A549 (cell line): ENCODE results near the gene PAK2.

DNA sequence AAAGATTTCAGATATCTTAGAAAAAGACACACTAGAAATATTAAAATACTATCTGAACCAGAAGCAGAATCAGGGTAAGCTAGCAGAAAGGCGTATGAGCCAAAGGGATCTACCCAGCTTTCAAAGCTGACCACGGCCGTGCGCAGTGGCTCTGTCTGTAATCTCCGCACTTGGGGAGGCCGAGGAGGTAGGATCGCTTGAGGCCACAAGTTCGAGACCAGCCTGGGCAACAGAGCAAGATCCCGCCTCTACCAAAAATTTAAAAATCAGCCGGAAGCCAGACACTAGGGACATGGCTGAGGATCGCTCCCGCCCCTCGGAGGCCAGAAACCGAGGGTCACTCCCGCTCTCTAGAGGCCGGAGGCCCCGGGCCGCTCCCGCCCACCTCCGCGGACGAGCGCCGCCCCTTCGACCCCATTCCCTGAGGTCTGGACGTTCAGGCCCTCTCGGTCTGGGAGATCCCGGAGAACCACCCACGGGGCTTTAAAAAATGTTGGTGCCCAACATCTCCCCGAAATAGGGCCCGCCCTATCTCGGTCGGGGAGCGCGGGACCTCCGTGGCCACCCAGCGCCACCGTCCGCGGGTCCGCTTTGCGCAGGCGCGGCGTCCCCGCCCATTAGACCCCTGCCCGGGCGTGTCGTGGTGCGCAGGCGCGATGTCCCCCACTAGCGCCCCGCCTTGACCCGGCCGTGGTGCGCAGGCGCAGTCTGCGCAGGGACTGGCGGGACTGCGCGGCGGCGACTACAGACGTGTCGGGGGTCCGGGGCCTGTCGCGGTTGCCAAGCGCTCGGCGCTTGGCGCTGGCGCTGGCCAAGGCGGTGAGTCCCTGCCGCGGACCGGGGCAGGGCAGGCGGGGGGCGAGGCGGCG lies 63.2 kb upstream of the MUC20 start:
- PRO-cap = bidirectional peak, plus-strand start at position 719 of the sequence, minus-strand start at position 619 of the sequence
CAGE:
- cytosol, long polyA plus RNA = no peak
- long polyA plus RNA = no peak
- nucleus, long polyA plus RNA = no peak

GRCh38 chr3:195658290-195658944 lies 62.4 kb upstream of the MUC20 start:
- PRO-cap = no peak
CAGE:
- cytosol, long polyA plus RNA = no peak
- long polyA plus RNA = no peak
- nucleus, long polyA plus RNA = no peak

DNA sequence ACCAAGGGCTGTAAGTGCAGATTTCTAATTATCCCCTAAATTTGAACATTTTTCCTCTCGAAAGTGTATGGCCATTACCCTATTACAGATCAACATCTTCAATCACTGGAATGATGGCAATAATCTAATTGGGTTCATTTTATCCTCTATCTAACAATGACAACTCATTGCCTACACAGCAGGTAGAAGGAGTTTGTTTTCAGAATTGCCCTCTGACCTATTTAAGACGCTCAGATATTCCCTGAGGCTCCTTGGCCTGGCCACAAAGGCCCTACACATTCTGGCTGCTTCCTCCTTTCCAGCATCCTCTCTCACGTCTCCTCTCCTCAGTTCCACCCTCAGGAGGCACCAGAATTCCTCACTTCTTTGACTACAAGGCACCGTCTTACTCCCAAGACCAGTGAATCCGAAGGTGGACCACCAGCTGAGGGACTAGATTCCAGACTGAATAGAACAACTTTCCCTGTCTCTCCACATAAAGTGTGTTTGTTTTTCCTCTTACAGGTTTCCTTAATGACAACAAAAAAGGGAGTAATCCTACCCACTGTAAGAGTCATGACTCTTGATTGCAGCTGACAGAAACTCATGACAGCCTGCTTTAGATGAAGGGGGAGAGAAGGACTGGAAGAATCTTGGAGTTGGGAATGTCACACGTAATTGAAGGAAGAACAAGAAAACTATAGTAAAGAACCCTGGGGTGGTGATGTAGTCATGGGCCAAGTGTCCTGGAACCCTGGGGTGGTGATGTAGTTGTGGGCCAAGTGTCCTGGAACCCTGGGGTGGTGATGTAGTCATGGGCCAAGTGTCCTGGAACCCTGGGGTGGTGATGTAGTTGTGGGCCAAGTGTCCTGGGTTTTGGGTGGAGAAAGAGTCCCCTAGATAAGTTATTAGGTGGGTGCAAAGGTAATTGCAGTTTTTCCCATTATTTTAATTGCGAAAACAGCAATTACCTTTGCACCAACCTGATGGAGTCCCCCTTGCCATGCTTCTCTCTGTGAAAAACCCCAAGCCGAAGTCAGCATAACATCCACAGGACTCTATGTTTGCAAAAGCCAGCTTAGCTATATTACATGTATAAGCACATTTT lies 21.9 kb upstream of the MUC20 start:
- PRO-cap = no peak
CAGE:
- cytosol, long polyA plus RNA = no peak
- long polyA plus RNA = no peak
- nucleus, long polyA plus RNA = no peak

- PRO-cap = no peak
CAGE:
- cytosol, long polyA plus RNA = no peak
- long polyA plus RNA = no peak
- nucleus, long polyA plus RNA = no peak
These were observed 12.3 kb upstream of the MUC20 start for GRCh38 chr3:195708327-195709009.

GRCh38 chr3:195849673-195850050 lies 37.9 kb upstream of the MUC4 start:
- PRO-cap = no peak
CAGE:
- cytosol, long polyA plus RNA = no peak
- long polyA plus RNA = no peak
- nucleus, long polyA plus RNA = no peak

- PRO-cap = no peak
CAGE:
- cytosol, long polyA plus RNA = no peak
- long polyA plus RNA = no peak
- nucleus, long polyA plus RNA = no peak
These were observed 40.6 kb upstream of the MUC4 start for GRCh38 chr3:195852189-195852917.

DNA sequence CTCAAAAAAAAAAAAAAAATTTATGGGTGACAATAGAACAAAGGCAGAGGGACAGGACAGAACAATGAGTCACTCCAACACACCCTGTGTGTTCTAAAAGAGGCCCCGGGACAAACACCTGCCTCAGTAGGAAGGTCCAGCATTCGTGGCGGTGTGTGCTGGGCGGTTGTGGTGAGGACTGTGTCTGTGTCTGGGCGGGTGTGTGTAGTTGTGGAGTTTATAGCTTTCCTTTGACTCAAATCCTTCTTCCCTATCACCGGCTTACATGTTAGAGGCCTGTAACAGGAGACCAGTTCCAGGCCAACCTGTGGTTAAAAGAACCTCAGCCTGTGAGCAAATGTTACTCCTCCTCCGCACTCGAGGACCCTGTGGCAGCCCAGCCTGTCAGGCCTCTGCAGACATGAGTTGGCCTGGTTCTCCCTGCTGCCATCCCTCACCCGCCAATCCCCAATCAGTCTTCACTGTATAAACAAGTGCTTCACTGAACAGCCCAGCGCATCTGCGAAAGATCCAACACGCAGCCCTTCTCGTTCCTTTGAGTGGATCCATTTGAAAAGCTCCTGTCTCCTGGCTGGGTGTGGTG lies 27.7 kb downstream of the ZDHHC19 start:
- PRO-cap = no peak
CAGE:
- cytosol, long polyA plus RNA = no peak
- long polyA plus RNA = no peak
- nucleus, long polyA plus RNA = no peak

GRCh38 chr3:196237540-196237935 lies 21.2 kb downstream of the SLC51A start:
- PRO-cap = no peak
CAGE:
- cytosol, long polyA plus RNA = no peak
- long polyA plus RNA = no peak
- nucleus, long polyA plus RNA = no peak

DNA sequence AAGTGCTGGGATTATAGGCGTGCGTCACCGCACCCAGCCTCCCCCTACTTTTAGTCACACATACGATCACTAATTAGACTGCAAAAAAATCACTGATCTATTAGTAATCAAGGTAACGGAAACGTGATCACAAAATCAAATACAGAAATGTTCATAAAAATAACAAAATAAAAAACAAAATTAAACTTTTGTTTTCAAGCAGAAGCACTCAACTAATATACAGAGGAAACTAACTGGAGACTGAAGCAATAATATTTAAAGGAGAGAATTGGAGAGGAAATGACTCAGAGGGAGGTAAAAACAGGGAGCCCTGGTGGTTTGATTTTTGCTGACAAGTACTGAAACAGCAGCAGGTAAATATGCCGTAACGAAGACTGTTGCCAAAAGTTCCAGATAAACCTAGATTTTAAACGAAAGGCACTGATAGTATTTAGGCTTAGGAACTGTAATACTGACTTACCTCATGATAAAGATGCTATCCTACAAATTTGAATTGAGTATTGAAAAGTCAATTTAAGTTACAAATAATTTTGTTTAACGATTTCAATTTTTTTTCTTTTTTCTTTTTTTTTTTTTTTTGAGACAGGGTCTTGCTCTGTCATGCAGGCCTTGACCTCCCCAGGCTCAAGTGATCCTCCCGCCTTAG lies 4.4 kb downstream of the WDR53 start:
- PRO-cap = no peak
CAGE:
- cytosol, long polyA plus RNA = no peak
- long polyA plus RNA = no peak
- nucleus, long polyA plus RNA = no peak

GRCh38 chr3:196611692-196612644 lies 27.5 kb upstream of the NRROS start:
- PRO-cap = no peak
CAGE:
- cytosol, long polyA plus RNA = no peak
- long polyA plus RNA = no peak
- nucleus, long polyA plus RNA = no peak

GRCh38 chr3:196620026-196620752 lies 19.3 kb upstream of the NRROS start:
- PRO-cap = no peak
CAGE:
- cytosol, long polyA plus RNA = no peak
- long polyA plus RNA = no peak
- nucleus, long polyA plus RNA = no peak

DNA sequence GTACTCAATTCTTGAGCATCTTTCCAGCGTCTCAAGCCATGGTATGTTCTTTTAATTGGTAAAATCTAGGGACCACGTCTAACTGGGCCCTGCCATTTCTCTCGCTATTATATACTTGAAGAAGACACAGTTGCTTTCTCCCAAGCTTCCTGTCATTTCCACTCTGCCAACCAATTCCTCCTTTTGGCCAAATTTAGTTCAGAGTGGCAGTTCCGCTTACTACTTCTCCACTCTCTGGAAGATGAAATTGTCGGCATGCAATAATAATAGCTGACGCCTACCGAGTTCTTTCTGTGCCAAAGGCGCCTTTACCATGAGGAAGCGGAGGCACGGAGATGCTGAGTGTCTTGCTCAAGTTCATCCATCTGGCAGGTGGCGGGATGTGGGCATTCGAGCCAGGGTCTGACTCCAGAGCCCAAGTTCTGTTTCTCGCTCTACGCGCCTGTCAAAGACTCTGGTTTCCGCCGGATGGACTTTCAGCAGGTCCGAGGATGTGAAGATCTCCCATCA lies 14.6 kb upstream of the NRROS start:
- PRO-cap = no peak
CAGE:
- cytosol, long polyA plus RNA = no peak
- long polyA plus RNA = no peak
- nucleus, long polyA plus RNA = no peak

GRCh38 chr3:196694255-196694643 lies 17.8 kb downstream of the CEP19 start:
- PRO-cap = no peak
CAGE:
- cytosol, long polyA plus RNA = no peak
- long polyA plus RNA = no peak
- nucleus, long polyA plus RNA = no peak

DNA sequence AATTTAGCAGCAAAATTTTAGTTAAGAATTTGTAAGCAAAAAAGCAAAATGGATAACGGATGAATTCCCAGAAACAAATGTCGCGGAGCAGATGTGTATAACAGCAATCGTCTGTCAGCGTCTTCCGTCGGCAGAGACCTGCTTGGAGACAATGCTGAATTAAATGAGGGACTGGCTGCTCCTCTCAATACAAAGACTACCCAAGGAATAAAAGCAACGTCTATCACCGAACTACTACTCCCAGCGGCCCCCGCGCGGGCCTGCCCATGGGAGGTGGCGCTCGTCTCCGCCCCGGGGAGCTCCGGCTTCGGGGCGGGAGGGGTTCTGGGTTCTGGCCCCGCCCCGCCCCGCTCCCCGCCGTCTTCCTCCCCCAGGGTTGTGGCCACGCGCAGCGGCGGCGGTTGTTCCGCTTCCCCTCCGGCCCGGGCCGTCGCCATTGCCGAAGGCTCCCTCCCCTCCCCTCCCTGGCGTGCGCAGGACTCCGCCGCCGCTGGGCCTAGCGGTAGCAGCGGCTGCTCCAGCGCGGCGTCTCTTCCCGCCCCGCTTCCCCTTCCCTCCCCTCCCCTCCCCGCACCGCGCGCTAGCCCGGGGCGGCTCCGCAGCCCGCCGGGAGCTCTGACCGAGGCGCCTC lies at the start of gene PAK2:
TSS of gene PAK2 (plus strand) at position 360 of the 631 bp plus-strand sequence.
- PRO-cap = bidirectional peak, plus-strand start at position 404 of the sequence, minus-strand start at position 161 of the sequence
CAGE:
- cytosol, long polyA plus RNA = no peak
- long polyA plus RNA = no peak
- nucleus, long polyA plus RNA = no peak

DNA sequence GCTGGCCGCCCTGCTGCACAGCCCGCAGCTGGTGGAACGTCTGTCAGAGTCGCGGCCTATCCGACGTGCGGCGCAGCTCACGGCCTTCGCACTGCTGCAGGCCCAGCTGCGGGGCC lies 118 bp downstream of the NCBP2AS2 start:
- PRO-cap = no peak
CAGE:
- cytosol, long polyA plus RNA = no peak
- long polyA plus RNA = no peak
- nucleus, long polyA plus RNA = no peak

DNA sequence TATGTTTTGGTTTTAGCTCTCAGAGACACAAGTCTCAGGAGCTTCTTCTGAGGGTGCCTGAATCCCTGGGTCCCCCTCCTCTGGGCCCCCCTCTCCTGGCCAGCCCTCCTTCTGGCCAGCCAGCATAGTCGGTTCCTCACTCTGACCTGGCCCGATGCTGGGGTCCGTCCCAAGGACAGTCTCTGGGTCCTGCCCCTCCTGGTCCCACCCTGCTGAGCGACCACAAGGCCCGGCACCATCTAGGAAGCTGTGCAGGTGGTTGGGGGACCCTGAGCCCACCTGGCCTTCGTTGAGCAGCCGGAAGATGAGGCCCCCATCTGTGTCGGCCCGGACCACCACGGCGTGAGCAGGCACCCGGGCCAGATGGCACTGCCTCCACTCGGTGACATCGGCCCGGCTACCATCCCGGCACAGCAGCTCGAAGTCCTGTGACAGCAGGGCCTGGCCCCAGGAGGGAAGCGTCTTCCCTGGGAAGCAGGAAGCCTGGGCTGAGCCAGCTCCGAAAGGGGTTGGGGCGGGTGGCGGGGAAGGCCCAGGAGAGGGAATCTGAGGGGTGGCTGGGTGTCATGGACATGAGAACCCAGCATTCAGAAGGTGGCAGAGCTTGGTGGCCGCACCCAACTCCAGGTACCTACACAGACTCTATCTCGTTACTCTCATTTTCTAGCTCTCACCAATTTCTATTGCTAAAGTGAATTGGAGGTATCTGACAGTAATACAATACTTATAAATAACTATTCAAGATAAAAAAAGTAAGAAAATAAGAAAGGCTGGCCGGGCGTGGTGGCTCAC lies 12.6 kb downstream of the MELTF start:
- PRO-cap = no peak
CAGE:
- cytosol, long polyA plus RNA = no peak
- long polyA plus RNA = no peak
- nucleus, long polyA plus RNA = no peak

DNA sequence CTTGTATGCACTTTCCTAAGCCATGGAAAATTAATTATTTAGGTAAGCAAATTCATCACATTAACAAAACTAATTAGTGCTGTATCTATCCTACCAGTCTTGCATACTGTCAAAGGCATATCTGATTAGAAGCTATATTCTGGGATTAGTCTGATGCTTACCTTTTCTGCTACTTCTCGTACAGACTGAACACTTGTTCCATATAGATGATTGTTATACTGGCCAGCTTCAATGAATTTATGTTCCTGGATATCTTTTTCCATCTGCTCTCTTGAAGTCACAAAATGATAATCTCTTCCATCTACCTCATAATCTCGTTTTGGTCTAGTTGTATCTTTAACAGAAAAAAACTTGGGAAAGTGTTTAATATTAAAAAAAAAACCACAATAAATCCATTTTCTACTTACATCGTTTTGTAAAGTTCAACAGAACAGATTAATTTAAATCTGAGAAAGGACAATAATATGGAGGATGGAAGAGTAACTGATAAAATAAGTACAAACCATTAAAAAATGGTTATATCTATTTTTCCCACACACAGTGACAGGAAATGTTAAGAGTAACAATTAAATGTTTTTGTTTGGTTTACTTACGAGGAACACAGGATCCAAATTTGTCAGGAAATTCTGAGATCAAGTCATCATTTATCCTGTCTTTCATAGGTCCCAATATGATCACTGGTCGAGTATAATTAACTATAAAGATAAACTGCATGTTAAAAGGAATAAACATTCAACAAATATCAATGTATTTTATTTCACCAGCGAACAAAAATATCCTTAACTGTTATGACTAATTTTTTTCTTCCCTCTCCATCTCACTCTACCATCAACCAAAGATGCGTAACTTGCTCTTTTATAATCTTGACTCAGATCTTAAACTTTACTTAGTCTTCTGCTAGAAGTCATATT lies 35.8 kb upstream of the MELTF start:
- PRO-cap = no peak
CAGE:
- cytosol, long polyA plus RNA = no peak
- long polyA plus RNA = no peak
- nucleus, long polyA plus RNA = no peak

- PRO-cap = no peak
CAGE:
- cytosol, long polyA plus RNA = no peak
- long polyA plus RNA = no peak
- nucleus, long polyA plus RNA = no peak
These were observed 111.7 kb downstream of the BDH1 start for GRCh38 chr3:197444076-197444417.

DNA sequence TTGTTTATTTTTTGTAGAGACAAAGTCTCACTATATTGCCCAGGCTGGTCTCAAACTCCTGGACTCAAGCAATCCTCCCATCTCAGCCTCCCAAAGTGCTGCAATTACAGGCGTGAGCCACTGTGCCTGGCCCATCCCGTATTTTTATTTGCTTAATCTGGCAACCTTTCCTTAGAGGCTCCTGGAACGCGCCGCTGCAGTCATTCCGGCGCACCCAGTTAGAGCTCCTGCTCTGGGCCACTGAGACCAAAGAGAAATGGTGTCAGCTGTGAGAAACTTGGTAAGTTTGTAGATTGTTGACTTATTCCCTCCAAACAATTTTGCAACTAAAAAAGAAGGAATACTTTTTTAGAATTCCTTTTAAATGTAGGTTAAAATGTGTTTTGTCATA lies 77.9 kb downstream of the BDH1 start:
- PRO-cap = no peak
CAGE:
- cytosol, long polyA plus RNA = no peak
- long polyA plus RNA = no peak
- nucleus, long polyA plus RNA = no peak

DNA sequence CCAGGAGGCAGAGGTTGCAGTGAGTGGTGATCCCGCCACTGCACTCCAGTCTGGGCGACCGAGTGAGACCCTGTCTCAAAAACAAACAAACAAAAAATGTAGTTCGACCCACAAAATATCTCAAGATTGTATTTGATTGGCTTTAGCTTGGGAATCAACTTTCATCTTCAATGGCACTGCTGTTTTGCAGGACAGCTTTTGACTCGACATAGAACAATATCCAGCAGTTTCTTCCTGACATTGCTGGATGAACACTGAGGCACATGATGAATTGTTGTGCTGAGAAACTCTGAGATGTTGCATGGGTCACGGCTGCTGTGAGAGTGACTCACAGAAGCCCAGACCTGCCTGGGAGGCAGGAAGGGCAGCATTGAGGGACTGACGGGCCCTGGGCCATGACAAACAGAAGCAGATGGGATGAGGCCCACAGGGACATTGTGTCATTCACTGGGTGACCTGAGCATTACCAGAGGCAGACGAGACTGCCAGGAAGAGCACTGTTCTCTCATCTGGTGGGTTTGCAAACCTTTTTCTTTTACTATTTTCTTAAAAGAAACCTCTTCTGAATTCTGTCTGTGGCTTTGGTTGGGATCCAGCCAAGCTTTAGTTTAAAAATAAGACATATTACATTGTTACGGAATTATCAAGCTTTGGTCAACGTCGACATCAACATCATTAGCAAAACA lies 68.0 kb downstream of the BDH1 start:
- PRO-cap = no peak
CAGE:
- cytosol, long polyA plus RNA = no peak
- long polyA plus RNA = no peak
- nucleus, long polyA plus RNA = no peak